Skeletal muscle tissue (tissue), 7 donors: ENCODE results near the genes SEC24C and ADK.

- PRO-cap, 3 experiments, result peak in 1 of 3 experiments; most common minus-strand start chr10:73651709 (in 1)
- RAMPAGE, long total RNA, result no peak
- RRBS, 2 experiments, result no CpG with 5 or more reads among the region's 6 CpGs
Measured at GRCh38 chr10:73651433-73651838, 4.4 kb downstream of the SYNPO2L start.

DNA sequence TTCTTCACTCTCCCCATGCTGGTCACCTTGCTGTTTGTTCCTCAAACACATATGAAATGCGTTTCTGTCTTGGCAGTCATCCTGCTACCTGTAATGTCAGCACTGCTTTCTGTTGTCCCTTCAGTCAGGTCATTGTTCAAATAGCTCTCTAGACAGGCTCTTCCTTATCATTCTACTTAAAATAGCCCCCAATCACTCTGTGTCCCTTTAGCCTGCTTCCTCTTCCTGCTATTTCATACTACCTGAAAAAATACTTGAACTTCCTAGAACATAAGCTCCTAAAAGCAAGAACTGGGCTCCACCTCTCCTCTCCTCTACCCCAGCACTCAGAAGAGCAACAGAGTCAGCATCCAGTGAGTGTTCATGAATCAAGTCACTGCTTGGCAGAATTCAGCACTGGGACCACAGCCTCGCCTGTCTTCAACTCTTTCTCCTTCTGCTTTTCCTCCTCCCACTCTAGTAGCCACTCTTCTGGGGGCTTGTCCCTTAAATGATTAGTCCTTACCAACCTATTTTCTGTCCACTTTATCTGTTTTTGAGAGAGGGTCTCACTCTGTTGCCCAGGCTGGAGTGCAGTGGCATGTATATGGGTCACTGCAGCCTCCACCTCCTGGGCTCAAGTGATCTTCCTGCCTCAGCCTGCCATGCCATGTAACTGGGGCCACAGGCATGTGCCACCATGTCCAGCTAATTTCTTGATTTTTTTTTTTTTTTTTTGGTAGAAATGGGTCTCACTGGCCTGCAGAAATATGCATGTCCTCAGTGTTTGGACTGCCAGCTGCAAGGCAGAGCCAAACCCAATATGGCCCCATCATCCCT lies 15.7 kb upstream of the SYNPO2L start:
- PRO-cap, 3 experiments, result no peak in any of the 3 experiments
- RAMPAGE, long total RNA, result no peak
- RRBS, 2 experiments, result no CpG with 5 or more reads among the region's 2 CpGs

DNA sequence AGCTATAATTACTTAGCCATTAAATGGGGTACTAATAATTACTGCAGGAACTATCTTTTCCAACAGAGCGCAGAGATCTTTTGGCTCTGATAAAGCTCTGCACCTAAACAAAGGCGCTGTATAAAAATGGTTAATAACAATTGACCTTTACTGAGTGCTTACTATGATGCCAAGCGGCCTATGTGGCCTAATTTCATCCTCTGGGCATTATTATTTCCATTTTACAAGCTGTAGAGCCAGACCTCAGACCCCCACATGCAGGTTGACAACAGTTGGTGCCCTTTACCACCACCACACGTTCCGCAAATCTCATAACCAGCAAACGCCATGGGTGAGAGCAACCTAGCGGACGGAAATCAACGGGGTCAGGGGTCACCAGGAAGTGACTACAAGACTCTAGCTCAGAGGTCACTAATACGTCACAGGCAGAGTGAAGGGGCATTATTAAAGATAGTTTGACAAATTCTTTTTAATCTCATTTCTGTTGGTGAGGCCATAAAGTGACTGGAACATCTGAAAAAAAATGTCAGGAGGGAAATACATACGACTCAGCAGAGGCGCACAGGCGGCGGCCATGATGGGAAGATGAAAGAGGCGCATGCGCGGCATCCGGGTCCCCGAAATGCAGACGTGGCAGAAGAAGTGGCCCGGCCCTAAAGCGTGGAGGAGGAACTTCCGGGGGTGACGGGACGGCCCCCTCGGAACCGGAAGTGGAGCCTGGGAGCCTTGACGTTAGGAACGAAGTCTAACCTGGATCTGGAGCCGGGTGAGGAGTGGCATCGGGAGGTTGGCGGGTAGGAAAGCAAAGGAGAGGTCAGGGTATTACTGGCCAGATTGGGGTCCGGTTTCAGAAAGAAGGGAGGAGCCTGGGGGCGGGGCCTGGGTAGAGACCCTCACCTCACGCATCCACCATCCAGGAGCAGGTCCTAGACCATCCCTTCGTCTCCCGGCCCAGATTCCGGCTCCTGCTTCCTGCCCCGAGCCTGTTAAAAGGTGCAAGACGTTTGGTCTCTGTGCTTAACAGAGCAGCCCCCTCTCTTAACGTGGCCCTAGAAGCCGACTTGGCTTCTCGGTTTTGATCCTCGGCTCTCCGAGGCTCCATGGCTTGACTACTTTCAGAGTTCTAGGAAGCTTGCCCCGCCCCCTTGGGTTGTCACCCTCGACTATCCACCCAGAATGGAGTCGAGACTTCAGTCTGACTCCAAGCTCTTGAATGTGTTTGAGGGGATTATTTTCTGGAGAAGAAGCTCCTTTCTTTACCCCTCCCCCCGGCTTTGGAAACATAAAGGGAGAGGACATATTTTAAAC lies at the start of gene SEC24C:
Gene SEC24C (plus strand): TSS at position 701 of the 1,308 bp plus-strand sequence.
- PRO-cap, 3 experiments, result peak in 3 of 3 experiments; most common plus-strand start position 701 of the sequence (in 3); most common minus-strand start position 594 of the sequence (in 2)
- RAMPAGE, long total RNA, result no peak
- RRBS, 2 experiments, result 2% methylated on average over 13 of the region's 49 CpGs

DNA sequence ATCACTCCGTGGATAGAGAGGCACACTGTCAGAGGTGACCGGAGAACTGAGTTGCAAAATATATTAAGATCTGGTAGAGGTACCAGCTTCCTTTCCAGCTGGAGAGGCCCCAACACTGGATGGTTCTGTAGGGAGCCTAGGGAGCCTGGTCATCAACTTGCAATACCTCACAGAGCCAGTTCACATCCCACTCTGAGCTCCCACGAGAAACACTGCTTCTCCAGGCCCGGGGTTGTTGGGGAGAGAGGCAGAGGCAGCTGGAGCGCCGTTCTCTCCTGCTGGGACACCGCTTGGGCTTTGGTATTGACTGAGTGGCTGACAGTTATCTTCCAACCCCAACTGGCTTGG lies 436 bp upstream of the FUT11 start:
- PRO-cap, 3 experiments, result no peak in any of the 3 experiments
- RAMPAGE, long total RNA, result no peak
- RRBS, 2 experiments, result no CpG with 5 or more reads among the region's 7 CpGs

DNA sequence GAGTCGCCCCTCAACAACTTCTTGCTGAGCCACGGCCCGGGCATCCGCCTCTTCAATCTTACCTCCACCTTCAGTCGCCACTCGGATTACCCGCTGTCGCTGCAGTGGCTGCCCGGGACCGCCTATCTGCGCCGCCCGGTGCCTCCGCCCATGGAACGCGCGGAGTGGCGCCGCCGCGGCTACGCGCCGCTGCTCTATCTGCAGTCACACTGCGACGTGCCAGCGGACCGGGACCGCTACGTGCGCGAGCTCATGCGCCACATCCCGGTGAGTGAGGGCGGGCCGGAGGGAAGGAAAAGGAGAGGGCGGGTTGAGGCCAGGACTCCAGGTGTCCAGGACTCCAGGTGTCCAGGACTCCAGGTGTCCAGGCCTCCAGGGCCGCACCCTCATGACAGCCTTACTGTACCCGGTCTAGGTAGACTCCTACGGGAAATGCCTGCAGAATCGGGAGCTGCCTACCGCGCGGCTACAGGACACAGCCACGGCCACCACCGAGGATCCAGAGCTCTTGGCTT lies 756 bp downstream of the FUT11 start:
- PRO-cap, 3 experiments, result peak in 3 of 3 experiments; most common plus-strand start position 207 of the sequence (in 1); most common minus-strand start position 124 of the sequence (in 1)
- RAMPAGE, long total RNA, result no peak
- RRBS, 2 experiments, result 2 to 3% methylated on average over 20 of the region's 46 CpGs

DNA sequence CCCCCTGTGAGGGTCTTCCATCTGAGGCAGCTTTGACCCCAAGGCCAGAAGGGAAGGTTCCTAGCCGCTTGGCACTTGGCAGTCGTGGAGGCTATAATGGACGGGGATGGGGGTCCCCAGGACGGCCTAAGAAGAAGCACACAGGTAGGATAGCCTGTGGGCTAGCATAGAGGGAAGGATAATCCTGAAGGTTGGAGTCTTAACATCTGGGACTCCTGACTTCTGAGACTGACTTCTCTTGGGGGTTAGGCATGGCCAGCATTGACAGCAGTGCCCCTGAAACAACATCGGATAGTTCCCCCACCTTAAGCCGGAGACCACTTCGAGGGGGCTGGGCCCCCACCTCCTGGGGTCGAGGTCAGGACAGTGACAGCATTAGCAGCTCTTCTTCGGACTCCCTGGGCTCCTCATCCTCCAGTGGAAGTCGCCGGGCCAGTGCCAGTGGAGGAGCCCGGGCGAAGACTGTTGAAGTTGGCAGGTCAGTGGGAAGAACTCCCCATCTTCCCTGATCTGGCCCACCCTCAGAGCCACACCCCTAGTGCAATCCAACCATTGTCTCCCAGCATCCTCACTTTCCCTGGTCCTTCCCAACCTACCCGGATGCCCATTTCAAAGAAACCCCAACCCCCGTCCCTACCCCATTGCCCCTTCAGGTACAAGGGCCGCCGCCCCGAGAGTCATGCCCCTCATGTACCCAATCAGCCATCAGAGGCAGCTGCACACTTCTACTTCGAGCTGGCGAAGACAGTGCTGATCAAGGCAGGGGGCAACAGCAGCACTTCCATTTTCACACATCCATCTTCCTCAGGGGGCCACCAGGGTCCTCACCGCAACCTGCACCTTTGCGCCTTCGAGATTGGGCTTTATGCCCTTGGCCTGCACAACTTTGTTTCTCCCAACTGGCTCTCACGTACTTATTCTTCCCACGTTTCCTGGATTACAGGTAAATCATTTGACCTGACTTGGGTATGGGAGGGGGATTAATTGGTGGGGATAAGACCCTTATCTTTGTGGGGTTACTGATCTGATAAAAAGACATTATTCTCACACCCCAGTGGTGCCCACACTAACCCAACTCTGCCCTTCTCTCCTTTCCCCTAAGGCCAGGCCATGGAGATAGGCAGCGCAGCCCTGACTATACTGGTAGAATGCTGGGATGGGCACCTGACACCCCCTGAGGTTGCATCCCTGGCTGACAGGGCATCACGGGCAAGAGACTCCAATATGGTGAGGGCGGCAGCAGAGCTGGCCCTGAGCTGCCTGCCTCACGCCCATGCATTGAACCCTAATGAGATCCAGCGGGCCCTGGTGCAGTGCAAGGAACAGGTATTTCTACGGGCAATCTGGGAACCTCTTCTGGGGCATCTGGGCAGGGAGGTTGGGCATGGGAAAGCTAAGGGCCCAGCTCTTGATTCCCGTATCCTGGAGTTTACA lies 12.2 kb downstream of the ZSWIM8 start:
- PRO-cap, 3 experiments, result no peak in any of the 3 experiments
- RAMPAGE, long total RNA, result no peak
- RRBS, 2 experiments, result 69 to 77% methylated on average over 4 of the region's 32 CpGs

- PRO-cap, 3 experiments, result no peak in any of the 3 experiments
- RAMPAGE, long total RNA, result no peak
- RRBS, 2 experiments, result no CpG with 5 or more reads among the region's 15 CpGs
Measured at GRCh38 chr10:73801749-73802850, 9.3 kb downstream of the NDST2 start.

GRCh38 chr10:73815896-73816524 lies 4.6 kb upstream of the NDST2 start:
- PRO-cap, 3 experiments, result no peak in any of the 3 experiments
- RAMPAGE, long total RNA, result no peak
- RRBS, 2 experiments, result no CpG with 5 or more reads among the region's 5 CpGs

DNA sequence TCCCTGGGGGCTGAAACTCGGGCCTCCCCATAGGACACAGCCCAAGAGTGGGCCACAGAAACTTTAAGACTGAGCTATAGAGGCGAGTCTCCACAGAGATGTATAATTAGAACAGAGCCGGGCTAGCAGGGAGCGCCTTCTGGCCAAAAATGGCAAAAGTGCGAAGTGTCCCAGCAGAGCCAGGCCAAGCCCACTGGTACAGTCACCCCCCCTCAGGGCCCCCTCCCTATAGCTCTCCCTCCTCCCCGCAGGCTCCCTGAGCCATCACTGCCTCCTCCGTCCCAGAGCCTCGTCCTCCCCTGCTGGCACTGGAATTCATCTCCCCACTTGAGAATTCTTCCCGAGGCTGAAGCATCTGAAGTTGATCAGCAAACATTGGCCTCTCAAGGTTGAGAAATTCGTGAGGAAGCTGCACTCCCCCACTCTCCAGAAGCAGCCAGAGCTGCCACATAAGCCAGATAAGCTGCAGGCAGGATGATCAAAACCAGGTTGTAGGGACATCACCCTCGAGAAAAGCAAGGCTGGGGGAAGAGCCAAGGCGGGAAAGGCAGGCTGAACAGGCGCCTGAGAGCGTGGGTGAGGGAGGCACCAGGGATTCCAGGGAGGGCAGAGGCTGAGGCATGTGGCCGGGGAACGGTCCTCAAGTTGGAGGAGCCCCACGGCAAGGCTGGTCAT lies 23.4 kb downstream of the CAMK2G start:
- PRO-cap, 3 experiments, result no peak in any of the 3 experiments
- RAMPAGE, long total RNA, result no peak
- RRBS, 2 experiments, result 31 to 52% methylated on average over 3 of the region's 17 CpGs

- PRO-cap, 3 experiments, result no peak in any of the 3 experiments
- RAMPAGE, long total RNA, result no peak
- RRBS, 2 experiments, result no CpG with 5 or more reads among the region's 15 CpGs
Measured at GRCh38 chr10:73916276-73917099, 5.6 kb downstream of the PLAU start.

GRCh38 chr10:73920043-73920545 lies 9.2 kb downstream of the PLAU start:
- PRO-cap, 3 experiments, result no peak in any of the 3 experiments
- RAMPAGE, long total RNA, result no peak
- RRBS, 2 experiments, result no CpG with 5 or more reads among the region's 5 CpGs

DNA sequence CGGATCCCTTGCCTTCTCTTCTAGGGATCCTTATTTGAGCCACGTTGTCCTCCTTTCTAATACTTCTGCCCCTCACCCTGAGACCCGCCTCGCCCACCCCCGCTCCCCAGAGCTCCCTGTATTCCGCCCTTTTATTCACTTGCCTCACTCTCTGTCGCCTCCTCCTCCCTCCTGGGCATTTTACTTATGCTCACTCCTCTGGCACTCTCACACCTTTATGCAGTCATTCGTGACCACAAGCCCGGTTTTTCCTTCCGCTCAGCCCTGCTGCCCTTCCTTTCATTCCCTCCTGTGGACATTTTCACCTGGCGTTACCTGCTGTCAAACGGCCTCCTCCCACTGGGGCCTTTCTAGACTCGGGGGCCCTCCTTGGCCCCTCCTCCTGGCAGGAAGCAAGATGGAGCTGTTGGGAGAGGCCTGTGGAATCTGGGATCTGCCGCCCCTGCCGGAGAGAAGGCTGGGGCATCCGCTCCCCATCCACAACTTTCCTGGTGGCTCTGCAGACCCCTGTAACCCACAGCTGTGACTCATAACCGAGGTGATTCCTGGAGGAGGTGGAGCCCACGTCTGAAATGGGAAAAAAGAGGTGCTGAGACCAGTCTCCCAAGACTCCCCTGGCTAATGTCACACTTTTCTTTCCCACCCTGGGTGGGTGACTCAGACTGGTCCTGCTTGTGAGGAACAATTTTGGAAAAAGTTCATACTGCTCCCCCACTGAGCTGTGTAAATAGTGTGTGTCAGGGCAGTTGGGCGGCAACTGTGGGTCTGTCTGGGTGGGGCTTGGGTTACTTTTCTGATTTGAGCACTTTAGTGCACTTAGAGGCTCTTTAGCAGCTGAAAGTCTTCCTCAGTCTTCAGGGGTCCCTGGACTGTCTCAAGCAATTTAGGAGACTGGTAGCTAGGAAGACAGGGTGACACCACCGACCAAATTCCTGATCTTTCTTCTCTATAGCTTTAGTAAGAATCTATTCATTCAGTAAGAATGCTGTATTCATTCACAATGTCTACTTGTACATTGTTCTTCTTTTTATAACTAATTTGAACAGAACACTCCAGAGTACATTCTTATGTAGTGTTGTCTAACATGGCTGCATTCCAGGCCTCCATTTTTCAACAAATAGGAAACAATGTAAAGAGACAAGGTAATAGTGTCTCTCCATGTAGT lies 1.3 kb downstream of the VCL start:
- PRO-cap, 3 experiments, result peak in 3 of 3 experiments; most common plus-strand start position 451 of the sequence (in 1); most common minus-strand start position 341 of the sequence (in 3)
- RAMPAGE, long total RNA, result no peak
- RRBS, 2 experiments, result no CpG with 5 or more reads among the region's 20 CpGs

DNA sequence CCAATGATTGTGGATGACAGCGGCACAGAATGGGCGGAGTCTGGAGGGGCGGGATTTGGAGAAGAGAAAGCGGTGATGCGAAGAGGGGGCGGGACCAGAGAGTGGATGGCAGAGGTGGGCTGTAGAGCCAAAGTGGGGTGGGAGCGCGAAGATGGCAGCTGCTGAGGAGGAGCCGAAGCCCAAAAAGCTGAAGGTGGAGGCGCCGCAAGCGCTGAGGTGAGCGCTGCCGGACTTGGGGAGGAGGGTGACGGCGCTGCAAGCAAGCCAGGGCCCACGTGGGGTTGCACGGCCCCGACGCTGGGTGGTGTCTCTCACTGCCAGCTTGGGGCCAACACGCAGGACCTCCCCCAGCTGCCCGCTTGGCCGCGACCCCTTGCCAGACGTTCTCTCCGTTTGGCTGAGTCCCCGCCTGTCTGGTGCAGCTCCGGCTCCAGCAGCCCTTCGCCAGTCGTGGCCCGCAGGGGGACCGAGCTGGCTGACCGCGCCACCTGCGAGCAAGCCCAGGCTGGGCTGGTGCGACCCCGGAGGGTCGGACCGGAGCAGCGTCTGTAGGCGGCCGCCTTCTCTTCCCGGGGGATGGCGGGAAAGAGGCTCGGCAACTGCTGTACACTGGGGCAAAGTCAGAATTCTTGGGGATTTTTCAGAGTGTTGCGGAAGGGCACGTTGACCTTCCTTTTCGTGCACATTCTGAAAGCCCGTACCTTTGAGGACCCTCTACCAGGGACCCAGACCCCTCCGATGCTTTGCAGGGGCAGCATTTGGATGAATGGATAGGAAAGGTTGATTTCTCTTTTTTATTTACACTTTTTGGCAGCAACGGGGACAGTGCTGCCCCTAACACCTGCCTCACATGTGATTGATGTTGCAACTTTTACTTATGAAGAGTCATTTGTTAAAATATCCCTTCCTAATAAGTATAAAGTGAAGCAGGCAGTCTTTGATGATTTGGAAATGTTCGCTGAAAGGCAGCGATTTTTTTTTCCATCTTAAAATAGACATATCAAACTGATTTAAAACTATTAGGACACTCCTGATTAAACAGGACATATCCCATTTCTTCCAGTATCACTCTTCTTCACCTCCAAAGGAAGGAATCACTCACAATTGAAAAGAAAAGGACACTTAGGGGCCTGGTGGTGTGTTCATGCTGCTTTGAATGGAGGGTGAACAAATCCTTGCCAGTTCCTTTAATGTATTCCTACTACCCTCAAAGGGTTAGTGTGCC lies at the start of gene ADK:
Gene ADK (plus strand): TSS at position 94 of the 1,225 bp plus-strand sequence.
- PRO-cap, 3 experiments, result peak in 3 of 3 experiments; most common plus-strand start position 94 of the sequence (in 2); most common minus-strand start position 854 of the sequence (in 1)
- RAMPAGE, long total RNA, result start-site peak on the plus strand centred at position 96 of the sequence, 90 bp wide, 141 and 68 reads in 2 replicates
- RRBS, 2 experiments, result 2% methylated on average over 7 to 11 of the region's 53 CpGs

GRCh38 chr10:74153154-74153555 lies 2.1 kb downstream of the ADK start:
- PRO-cap, 3 experiments, result peak in 1 of 3 experiments; most common plus-strand start chr10:74153424 (in 1)
- RAMPAGE, long total RNA, result no peak
- RRBS, 2 experiments, result no CpG with 5 or more reads among the region's 5 CpGs

DNA sequence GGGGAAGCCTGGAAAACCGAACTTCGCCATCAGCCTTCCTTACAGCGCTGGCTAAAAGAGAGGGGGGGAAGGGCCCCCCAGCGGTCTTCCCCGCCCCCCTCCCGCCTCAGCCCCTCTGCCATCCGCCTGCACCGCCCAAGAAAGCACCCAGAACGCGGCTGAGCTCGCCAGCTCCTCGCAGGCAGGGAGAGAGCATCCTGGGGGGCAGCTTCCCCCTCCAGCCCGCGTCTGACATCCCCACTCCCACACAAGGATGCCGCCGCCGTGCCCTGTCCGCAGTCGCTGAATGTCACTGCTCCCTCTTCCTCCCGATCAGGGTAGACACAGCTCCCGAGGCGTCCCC lies 1.6 kb upstream of the KAT6B start:
- PRO-cap, 3 experiments, result no peak in any of the 3 experiments
- RAMPAGE, long total RNA, result no peak
- RRBS, 2 experiments, result no CpG with 5 or more reads among the region's 22 CpGs

- PRO-cap, 3 experiments, result no peak in any of the 3 experiments
- RAMPAGE, long total RNA, result no peak
- RRBS, 2 experiments, result no CpG with 5 or more reads among the region's 3 CpGs
Measured at GRCh38 chr10:74898009-74898714, 71.8 kb downstream of the KAT6B start.

DNA sequence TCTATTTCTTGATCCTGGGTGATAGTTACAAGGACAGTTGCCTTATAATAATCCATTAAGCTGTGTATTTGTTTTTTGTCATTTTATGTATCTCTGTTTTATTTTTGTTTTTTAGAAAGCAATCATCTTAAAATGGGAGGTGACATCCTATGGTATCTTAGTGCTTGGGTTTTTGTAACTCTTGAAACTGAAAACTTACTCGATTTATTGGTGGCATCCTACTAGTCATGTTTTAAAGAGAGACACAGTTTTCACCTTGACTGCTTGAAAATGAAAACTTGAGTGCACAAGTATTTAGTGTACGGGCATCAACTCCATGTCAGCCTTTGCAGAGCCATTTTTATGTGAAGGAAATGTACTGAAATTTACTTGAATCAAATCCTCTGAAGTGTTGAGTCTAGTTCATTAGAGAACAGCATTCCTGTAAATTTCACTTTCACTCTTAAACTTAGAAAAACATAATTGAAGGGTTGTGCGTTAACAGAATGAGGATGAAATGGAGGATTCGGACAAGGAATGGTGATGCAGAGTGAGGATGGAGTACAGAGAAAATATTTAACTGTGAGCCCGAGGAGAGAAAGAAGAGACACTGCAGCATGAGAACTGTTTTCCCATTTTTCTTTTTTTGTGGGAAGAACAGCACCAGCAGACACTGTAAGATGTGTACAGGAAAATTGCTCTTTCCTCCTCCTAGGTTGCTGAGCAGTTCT lies 65.7 kb downstream of the DUSP29 start:
- PRO-cap, 3 experiments, result no peak in any of the 3 experiments
- RAMPAGE, long total RNA, result no peak
- RRBS, 2 experiments, result no CpG with 5 or more reads among the region's 5 CpGs

DNA sequence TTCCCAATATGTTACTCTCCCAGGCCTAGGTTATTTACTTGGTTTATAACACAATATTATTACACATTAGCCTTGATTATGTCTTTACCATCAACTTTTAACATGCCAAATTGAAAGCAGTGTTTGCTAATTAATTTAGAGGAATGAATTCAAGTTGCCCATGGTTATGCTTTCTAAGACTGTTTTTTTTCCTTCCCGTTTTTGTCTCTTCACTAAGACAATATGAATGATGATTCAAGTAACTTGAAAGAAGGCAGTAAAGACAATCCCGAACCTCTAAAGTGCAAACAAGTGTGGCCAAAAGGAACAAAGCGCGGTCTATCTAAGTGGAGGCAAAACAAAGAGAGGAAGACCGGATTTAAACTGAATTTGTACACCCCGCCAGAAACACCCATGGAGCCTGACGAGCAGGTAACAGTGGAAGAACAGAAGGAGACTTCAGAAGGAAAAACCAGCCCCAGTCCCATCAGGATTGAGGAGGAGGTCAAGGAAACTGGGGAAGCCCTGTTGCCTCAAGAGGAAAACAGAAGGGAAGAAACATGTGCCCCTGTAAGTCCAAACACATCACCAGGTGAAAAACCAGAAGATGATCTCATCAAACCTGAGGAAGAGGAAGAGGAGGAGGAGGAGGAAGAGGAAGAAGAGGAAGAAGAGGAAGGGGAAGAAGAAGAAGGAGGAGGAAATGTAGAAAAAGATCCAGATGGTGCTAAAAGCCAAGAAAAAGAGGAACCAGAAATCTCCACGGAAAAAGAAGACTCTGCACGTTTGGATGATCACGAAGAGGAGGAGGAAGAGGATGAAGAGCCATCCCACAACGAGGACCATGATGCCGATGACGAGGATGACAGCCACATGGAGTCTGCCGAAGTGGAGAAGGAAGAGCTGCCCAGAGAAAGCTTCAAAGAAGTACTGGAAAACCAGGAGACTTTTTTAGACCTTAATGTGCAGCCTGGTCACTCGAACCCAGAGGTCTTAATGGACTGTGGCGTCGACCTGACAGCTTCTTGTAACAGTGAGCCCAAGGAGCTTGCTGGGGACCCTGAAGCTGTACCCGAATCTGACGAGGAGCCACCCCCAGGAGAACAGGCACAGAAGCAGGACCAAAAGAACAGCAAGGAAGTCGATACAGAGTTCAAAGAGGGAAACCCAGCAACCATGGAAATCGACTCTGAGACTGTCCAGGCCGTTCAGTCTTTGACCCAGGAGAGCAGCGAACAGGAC lies 44.8 kb downstream of the DUSP29 start:
- PRO-cap, 3 experiments, result no peak in any of the 3 experiments
- RAMPAGE, long total RNA, result no peak
- RRBS, 2 experiments, result no CpG with 5 or more reads among the region's 23 CpGs

DNA sequence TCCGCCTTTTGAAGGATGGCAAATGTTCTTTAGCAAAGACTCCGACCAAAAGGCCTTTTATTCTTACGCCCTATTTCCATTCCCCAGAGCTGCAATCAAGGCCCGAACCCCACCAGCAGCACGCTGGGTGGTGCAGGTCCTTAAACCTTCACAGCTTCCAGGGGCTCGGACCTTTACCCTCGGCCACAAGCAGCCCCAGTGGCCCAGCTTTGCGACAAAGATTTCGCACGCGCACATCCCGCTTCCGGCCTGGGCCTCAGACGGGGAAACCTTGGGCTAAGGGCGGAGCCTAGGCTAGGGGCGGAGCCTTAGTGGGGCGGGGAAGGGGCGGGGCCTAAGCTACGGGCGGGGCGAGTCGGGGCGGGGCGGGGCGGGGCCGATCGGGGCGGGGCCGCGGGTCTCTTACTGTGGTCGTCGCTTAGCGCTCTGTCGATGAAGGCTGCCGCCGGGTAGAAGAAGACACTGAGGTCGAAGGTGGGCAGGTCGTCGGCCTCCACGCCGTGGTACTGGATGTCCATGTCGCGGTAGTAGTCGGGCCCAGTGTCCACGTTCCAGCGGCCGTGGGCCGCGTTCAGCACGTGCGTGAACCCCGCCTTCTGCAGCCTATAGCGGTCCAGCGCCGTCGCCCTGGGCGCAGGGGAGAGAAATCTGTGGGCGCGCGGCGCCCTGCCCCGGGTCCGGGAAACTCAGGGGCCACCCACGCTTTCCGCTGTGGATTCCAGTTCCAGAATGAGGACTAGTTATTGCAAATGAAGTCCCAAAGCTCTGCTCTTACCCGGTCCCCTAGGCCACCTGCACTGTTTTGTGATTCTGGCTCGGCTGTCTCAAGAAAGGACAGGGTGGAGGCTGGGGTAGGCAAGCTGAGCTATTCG lies 29.8 kb downstream of the DUSP29 start:
- PRO-cap, 3 experiments, result no peak in any of the 3 experiments
- RAMPAGE, long total RNA, result no peak
- RRBS, 2 experiments, result 53 to 60% methylated on average over 4 of the region's 68 CpGs

DNA sequence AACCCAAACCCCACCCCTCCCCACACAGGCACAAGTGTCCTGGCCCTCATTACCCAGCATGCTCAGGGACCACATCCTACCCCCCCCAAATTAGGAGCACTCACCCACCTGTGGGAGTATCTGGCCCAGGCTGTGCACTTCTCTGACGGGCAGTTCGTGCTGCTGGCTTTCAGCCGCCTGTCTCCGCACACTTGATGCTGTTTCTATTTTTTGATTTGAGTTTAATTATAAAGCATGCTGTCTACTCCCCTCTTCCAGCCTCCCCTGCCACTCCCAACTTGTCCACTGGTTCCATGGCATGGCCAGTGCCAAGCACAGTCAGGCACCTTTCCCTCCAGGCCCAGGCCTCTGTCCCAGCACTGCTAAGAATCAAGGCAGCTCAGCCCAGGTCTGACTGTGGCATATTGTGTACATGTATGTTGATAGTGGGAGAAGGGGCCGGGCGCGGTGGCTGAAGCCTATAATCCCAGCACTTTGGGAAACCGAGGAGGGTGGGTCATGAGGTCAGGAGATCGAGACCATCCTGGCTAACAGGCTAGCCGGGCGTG lies 2.5 kb upstream of the DUSP13 start:
- PRO-cap, 3 experiments, result peak in 1 of 3 experiments; most common plus-strand start position 257 of the sequence (in 1); most common minus-strand start position 203 of the sequence (in 1)
- RAMPAGE, long total RNA, result no peak
- RRBS, 2 experiments, result no CpG with 5 or more reads among the region's 11 CpGs